ENCODE data around the gene THSD1.

- PRO-cap = no peak
These were observed 36.8 kb downstream of the FAM124A start for GRCh38 chr13:51258925-51259459.

DNA sequence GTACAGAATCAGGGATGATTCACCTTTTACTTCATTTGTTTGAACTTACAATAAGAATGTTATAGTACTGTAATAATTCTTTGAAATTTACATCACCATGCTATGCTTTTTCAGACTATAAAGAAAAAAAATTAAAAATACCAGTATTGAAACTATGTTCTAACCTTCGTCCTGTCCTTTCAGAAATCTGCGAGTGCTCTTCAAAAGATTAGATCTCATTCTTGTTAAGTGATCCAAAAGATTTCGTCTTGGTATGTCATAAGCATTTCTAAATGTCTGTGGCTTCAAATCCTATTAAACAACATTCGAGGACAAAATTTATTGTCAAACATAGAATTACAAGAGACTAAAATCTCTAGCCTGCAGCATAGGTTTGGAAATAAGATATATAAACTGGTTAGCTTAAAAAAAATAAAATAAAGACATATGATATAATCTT is 36.4 kb downstream of the SERPINE3 start:
- PRO-cap = no peak

- PRO-cap = no peak
These were observed 25.8 kb upstream of the INTS6 start for GRCh38 chr13:51478476-51479154.

- PRO-cap = no peak
These were observed 52.4 kb downstream of the WDFY2 start for GRCh38 chr13:51636423-51637259.

GRCh38 chr13:51721277-51722083 is 82.5 kb downstream of the DHRS12 start:
- PRO-cap = no peak

DNA sequence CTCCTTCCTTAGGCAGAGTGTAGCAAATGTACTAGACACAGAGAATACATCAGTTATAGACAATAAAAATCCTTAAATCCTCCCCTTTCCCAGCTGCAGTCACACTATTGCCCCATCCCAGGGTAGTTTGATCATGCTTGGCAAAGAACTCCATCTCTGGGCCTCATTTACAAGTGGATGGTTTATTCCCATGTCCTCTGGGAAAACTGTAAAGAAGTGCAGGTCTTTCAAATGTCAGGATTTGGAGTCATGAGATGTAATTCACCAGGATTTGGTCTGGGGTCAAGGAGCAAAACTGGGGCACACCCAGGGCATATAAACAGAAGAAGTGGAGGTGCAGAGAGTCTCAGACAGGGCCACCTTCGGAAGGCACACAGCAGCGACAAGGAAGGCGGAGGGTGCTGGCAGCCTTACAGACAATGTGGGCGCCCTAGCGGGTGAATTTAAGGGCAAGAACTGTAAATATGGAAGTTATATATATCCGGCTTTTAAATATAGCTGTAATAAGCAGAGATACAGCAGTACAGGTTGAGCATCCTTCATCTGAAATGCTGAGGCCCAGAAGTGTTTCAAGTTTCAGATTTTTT is 31.3 kb downstream of the DHRS12 start:
- PRO-cap = no peak

DNA sequence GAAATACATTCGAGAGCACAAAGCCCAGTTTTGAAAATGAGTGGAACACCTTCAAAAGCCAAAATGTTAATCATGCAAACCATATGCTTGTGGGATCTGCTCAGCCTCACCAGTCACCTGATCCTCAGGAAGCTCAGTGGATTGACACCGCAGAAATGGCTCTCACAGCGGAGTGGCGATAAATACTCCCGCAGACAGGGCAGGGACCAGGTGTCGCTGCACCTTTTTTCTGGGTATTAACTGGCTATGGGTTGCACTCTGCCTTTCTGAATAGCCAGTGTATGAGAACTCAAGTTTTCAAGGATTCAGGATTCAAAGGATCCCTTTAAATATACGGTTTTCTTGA is 18.2 kb upstream of the DHRS12 start:
- PRO-cap = no peak

GRCh38 chr13:51958030-51958801 is 53.0 kb downstream of the ATP7B start:
- PRO-cap = no peak

DNA sequence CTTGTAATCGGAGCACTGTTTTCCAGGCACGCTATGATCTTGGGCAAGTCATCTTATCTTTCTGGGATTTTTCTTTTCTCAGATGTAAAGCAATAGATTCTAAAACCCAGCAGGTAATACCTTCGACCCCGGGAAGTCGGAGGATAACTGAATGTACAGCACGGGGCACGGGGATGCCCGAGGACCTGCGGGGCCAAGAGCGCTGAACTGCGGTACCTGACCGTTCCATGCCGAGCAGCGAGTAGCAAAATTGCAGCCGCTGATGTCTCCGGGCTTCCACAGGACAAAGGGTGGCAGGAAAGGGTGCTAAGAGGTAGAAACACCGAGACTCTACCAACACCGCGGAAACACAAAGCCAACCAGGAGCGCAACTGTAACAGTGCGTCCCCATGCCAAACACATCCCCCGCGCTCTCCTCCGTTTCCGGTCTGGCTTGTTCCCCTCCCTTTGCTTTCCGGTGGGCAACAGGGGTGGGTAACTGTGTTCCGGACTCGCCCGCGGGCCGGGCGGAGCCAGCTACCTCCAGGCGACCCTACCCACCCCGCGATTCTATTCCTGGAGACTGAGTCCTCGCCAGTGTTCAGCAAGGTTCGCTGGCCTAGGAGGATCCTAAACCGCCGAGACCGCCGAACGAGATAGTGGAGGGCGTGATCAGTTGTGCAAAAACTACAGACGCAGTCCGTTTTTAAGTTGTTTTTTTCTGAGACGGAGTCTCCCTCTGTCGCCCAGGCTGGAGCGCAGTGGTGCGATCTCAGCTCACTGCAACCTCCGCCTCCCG is 34.8 kb upstream of the NEK3 start:
- PRO-cap = bidirectional peak, plus-strand start at position 483 of the sequence, minus-strand start at position 415 of the sequence

GRCh38 chr13:52405332-52406705 is at the start of gene THSD1:
TSS of gene THSD1 (minus strand) at chr13:52406172.
- PRO-cap = unidirectional peak, plus-strand start at chr13:52405601; unidirectional peak, minus-strand start at chr13:52405636; bidirectional peak, plus-strand start at chr13:52406413, minus-strand start at chr13:52406139

- PRO-cap = bidirectional peak, plus-strand start at chr13:52652423, minus-strand start at chr13:52652281
These were observed 494 bp upstream of the SUGT1 start for GRCh38 chr13:52652170-52652513.

DNA sequence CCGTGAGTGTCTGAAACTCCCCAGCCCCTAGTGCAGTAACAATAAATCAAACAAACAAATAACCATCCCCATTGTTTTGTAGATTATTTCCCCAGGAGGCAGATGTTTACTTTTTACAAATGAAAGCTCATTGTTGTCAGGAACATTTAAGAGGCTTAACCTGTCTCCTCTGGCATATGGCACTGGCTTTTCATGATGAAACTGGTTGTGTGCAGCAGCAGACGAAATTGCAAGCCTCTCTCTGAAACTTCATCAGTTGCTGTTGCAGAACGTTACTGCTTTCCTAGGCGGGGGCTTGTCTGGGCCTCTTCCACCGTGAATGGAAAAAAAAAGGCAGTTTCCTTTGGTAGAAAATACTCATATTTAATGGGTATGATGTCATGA is 31.8 kb upstream of the PCDH8 start:
- PRO-cap = no peak

- PRO-cap = no peak
These were observed 1323.8 kb upstream of the PRR20A start for GRCh38 chr13:55816849-55817289.

DNA sequence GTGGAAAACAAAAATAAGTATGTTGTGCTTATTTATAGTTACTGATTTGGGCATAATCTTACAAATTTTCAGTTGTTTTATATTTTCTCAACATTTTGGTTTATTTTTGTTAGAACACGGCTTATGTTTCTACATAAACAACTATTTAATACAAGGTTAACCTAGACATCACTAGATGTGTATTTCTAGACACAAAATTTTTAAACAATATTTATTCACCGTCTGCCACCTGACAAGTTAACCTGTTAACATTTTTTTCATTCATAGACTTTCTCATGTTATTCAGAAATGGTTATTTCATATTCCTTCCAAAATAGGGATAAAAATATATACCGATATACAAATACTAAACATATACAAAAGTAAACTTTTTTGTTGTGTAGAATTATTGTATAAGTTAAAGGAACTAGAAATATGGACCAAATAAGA is 68.8 kb upstream of the PRR20A start:
- PRO-cap = no peak

DNA sequence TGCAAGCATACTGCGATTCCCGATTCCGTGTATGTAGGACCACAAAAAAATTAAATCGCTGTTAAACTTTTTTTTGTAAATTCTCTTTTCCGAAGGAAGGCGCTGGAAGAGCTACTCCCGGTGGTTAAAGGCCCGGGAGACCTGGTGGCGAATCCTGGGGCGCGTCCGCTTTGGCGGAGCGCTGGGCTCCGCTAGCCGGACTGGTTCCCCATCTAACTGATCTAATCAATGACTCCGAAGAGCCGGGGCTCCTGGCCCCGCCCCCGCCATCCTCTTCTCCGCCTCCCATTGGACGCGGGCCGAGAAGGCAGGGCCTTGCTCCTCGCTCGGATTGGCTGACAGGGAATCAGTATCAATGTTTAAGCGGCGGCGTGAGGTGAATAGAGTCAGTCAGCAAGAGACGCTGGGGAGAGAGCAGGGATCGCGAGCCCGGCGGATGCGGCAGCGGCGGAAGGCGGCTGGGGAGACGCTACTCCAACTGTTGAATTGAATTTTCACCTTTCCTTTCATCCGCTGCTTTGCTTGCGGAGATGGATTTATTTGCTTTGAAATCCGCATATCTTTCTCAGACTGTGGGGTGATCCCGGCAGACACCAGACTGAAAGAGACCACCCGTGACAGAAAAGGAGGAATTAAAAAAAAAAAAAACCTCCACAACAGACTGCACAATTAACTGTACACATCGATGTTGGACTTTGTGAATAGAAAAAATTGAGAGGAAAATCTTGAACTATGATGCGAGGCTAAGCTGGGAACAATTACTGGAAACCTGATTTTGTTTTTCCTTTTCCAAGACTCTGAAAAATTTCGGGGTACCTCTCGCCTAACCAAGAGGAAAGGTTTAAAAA is 1.6 kb upstream of the PCDH17 start:
- PRO-cap = bidirectional peak, plus-strand start at position 389 of the sequence, minus-strand start at position 214 of the sequence

GRCh38 chr13:60397675-60398328 is 782 bp downstream of the TDRD3 start:
- PRO-cap = bidirectional peak, plus-strand start at chr13:60397863, minus-strand start at chr13:60397862; bidirectional peak, plus-strand start at chr13:60397950, minus-strand start at chr13:60397920

GRCh38 chr13:60433524-60433921 is 36.5 kb downstream of the TDRD3 start:
- PRO-cap = no peak

DNA sequence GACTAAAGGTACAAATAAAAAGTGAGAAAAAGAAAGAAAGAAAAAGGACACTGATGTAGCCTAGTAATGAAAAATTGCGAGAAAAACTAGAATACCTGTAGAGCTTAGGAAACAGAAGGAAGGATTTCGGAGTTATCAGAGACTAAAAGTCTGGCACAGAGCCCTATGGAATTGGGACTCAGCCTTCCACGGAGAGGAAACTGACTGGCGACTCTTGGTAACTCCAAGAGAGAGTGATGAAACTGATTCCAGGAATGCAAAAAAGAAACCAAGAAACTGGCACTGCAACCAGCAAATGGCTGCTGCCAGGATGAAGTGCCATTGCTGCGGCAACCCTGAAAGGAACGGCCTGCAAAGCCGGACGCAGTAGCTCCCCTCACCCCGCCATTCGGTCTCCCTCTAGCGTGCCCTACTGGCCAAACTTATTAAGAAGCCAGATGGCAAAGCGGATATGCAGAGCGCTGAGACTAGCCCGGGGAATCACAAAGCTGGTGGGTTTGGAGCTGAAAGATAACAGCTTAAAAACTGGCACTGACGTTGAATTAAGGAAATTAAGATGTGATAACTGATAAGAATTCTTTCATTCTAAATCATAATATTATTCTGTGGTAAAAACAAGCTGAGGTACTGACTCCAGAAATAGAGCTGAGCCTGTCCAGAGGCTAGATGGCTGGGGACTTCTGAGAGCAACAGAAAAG is 236.0 kb downstream of the PCDH9 start:
- PRO-cap = bidirectional peak, plus-strand start at position 428 of the sequence, minus-strand start at position 384 of the sequence

GRCh38 chr13:66995157-66995962 is 234.8 kb downstream of the PCDH9 start:
- PRO-cap = no peak

DNA sequence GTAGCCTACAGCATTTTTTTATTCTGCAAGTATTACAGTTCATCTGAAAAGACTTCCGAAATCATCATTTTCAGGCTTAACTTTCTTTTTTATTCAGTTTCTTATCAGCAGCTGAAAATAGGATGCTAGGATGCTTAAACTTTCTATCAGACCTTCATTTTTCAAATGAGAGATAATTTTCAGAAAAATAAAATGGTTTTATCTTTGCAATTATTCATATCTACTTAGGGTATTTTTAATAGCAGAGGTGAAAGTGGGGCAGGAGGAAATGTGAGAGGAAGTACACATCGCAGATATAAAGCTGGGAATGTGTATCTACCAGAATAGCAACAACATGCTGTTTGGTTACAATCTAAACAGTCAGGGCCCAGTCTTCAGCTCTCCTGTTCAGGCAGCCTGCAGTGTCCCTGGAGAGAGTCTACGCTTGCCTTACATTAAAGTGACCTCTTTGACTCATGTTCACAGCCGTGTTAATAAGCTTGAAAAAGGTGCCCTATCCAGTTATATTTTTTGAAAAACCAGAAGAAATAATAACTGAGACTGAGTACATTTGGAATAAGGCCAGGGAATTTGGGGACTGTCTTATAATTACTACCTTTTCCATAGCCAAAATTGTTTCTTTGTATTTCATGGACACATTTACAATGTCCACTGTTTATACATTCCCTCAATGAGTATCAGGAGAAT is 82.9 kb downstream of the PCDH9 start:
- PRO-cap = no peak